GM19240 (cell line): ENCODE results near the genes AGO1 and TRAPPC3.

- RRBS, result no CpG with 5 or more reads among the region's 10 CpGs
Measured at GRCh38 chr1:35853366-35853848, 29.6 kb upstream of the AGO1 start.

DNA sequence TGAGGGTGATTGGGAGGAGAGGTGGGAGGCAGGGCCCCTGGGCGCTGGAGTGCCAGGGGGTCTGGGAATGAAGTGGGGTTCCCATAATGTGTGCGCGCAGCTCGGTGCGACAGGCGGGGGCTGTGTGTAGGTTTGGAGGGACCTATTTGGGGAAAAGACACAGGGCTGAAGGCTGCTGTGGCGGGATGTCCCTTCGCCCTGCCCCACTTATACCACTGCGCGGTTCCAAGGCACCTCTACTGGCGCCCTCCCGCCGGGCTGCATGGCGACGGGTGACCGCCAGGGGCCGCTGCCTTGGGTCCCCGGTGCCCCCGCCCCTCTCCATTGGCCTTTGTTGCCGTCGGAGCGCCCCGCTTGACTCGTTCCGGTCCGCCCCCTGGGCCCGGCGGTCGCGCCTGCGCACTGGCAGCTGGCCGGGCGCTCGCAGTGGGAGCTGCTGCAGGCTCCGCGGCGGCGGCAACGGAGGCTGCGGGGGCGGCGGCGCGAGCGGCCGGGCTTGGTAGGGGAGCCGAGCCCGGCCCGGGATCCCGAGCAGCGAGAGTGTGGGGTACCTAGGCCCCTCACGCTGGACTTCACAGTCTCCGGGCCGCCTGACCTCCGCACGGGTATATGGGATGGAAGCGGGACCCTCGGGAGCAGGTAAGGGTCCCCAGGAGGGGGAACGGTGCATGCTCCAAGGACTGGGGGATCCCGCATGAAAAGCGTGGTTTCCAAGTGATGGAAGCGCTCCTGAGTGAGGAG lies at the start of gene AGO1:
AGO1 (plus strand) TSS at position 402 of the 741 bp plus-strand sequence.
- RRBS, result 2% methylated on average over 31 of the region's 62 CpGs

DNA sequence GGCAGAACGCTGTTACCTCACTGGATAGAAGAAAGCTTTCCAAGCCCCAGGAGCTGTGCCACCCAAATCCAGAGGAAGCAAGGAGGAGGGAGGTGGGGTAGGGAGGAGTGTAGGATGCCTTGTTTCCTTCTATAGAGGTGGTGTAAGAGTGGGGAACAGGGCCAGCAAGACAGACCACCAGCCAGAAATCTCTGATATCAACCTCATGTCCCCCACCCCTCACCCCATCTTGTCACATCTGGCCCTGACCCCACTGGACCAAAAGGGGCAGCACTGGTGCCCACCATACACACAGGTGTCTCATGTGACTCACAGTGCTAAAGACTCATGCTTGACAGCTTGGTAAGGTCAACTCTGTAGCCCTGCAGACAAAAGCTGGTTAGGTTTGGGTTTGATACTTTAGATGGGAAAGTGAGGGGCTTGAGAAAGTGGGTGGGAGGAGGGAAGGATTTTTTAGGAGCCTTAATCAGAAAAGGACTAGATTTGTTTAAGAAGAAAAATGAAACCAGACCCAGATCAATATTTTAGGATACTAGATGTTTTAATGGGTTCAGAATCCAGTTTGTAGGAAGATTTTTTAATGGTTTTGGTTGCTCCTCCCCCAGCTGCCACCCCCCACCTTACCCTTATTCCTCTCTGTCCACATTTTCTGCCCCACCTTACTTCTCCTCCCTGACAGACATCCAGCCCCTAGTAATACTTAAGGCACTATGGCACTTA lies 11.1 kb upstream of the AGO3 start:
- RRBS, result no CpG with 5 or more reads among the region's 1 CpG

DNA sequence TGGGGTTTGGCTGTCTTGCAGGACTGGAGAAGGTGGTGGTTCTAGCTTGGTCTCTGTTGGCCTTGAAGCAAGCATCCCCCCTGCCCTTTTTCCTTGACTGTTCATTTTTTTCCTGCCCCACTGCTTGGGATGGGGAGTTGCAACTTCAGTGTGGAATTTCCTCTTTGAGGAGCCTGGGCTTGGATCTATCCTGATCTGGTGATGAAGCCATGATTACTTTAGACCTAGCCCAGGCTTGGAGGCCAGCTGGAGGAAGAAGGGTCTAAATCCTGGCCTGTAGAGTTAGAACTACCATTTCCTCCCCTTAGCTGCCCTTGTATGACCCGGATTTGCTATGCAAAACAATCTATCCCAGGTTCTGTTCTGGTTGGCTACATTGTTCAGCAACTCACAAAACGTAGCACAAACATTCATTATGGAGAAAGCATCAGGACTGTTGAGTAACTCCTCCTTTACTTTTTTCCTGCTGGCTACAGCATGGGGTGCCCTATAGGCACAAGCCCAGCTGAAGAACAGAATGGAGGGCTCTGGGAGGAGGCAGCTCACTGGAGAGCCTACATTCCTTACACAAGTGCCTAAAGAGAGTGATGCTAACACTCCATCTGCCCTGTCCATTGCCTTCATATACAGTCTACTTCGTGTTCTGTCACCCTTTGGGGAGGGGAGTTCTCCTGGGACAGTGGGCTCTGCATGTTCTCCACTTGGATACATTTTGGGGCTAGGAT lies 9.4 kb upstream of the AGO3 start:
- RRBS, result no CpG with 5 or more reads among the region's 3 CpGs

- RRBS, result no CpG with 5 or more reads among the region's 7 CpGs
Measured at GRCh38 chr1:35924281-35925089, 6.4 kb upstream of the AGO3 start.

- RRBS, result no CpG with 5 or more reads among the region's 10 CpGs
Measured at GRCh38 chr1:36084713-36085020, 773 bp downstream of the TEKT2 start.

- RRBS, result 2% methylated on average over 38 of the region's 76 CpGs
Measured at GRCh38 chr1:36148834-36149964, at the start of gene TRAPPC3. TSS of gene TRAPPC3 (minus strand) at chr1:36149486.

- RRBS, result no CpG with 5 or more reads among the region's 8 CpGs
Measured at GRCh38 chr1:36150628-36151451, 1.6 kb upstream of the TRAPPC3 start.

DNA sequence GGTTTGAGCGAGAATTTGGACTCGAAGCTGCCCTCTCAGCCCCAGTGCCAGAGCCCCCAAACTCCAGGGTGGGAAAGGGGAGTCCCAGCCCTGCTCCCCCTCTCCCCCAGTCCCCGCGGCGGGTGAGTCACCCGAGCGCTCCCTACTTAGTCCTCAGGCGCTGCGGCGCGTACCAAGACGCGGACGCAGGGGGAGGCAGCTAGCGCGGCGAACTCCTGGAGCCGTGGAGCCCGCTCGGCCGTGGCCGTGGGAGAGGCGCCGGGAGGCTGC lies 288 bp upstream of the MAP7D1 start:
- RRBS, result no CpG with 5 or more reads among the region's 24 CpGs

DNA sequence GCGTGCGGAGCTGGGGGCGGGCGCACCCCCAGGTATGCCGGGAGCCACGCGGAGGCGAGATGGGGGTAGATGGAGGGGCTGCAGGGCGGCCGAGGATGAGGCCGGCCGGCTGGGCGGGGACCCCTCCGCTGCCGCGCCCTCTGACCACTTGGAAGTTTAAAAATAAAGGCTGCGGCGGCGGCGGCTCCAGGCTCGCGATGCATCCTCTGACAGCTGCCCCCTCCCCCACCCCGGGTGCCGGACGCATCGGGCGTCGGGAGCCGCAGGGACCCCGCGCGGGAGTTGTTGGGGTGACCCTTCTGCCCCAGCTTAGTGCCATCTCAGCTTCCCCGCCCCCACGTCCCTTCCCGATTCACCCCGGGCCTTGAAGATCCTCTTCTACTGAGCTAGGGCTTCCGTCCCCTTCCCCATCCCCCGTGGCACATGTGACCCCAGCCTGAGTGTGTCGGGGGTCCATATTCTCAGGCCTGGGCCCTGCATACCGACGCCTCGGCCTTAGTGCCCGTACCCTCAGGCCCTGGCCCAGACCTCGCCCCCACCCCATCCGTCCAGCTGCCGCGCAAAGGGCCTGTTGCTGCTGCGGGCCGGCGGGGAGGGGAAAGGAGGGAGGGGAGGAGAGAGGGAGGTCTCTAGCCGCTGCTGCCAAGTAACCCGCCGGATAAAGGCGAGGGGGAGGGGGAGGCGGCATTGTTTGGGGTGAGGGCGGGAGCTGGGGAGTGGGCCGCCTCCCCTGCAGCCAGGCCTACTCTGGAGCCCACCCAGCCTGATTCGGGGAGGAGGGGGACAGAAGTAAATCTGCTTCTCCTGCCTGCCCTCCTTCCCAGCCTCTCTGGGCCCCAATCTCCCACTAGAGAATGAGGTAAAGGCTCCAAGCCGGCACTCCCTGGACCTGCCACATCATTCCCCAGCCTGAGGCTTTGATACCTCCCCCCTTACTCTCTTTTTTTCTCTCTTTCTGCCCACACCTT lies 756 bp downstream of the MAP7D1 start:
- RRBS, result 3% methylated on average over 12 of the region's 59 CpGs

DNA sequence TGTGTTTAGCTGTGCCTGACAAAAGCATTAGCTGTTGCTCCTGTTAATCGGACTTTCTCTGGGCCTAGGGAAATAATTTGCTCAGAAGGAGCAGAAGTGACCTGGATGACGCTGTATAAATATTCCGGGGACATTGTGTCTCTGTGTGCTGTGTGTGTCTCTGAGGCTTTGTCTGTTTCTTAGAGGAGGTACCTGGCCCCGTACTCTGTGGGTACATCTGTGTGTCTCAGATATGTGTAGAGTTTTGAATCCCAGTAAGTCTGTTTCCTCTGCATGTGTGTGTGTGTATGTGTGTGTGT lies 5.6 kb downstream of the MAP7D1 start:
- RRBS, result no CpG with 5 or more reads among the region's 4 CpGs

DNA sequence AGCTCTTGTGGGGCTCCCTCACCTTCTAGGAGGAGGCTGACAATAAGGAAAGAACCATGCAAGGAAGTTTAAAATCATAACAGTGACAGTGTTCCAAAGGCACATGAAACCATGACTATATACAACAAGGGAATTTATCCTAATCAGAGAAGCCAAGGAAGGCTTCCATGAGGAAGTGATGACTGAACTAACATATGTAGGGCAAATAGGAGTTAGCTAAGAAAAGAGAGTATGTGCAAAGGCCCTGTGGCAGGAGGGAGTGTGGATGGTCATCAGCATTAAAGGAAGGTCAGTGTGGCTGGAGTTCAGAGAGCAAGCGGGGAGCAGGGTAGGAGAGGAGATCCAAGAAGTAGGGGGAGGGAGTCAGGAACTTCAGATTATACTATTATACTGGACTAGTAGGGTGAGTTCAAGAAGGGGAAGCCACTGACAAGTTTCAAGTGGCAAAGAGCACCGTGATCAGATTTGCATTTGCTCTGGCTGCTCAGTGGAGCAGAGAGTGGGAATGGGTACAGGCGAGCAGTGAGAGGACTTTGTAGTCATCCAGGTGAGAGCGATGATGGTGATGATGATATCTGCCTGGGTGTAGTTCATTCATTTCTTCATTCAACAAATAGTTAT lies 8.4 kb downstream of the MAP7D1 start:
- RRBS, result no CpG with 5 or more reads among the region's 4 CpGs

GRCh38 chr1:36204203-36204845 lies 19.9 kb upstream of the THRAP3 start:
- RRBS, result no CpG with 5 or more reads among the region's 8 CpGs

DNA sequence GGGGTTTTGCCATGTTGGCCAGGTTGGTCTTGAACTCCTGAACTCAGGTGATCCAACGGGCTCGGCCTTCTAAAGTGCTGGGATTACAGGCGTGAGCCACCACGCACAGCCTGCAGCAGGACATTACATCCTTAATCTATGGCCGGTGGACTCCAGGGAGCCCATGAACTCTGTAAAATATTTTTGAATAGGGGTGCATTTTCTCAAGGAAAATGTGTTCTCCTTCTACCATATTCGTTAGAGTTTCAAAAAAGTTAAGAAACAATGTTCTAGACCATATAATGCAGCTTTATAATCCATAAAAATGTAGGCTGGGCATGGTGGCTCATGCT lies 4.3 kb downstream of the THRAP3 start:
- RRBS, result no CpG with 5 or more reads among the region's 6 CpGs

DNA sequence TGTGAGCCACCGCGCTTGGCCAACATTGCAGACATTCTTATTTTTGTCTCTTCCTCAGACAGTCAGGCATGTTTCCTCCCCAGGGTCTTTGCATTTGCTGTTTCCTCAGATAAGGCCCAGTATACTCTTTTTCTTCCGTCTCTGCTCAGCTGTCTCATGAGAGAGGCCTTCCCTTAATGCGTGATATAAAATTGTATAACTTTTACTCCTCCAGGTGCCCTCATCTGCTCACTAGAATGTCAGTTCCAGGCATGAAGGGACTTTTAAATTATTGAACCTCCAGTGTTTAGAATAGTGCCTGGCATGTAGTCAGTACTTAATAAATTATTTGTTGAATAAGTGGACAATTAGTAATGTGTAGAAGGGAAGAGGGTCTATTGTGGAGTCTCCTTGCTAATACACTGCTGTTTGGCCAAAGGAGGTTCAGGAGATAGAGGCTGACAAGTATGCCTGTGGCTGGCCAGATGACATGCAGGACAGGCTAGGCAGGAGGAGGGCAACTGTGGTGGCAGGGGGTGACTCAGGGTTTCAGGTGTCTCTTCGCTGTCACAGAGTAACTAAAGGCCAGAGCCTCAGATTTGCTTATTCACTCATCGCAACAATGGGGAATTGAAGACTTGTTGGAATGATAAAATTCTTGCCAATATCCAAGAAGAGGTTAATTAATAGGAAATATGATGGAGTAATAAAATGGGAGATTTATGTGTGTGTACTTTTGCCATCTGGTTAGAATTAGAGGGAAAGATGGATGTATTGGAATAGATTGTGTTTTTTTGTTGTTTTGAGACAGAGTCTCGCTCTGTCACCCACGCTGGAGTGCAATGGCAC lies 33.0 kb downstream of the THRAP3 start:
- RRBS, result no CpG with 5 or more reads among the region's 8 CpGs

GRCh38 chr1:36322504-36323460 lies 663 bp downstream of the EVA1B start:
- RRBS, result 13% methylated on average over 34 of the region's 89 CpGs

DNA sequence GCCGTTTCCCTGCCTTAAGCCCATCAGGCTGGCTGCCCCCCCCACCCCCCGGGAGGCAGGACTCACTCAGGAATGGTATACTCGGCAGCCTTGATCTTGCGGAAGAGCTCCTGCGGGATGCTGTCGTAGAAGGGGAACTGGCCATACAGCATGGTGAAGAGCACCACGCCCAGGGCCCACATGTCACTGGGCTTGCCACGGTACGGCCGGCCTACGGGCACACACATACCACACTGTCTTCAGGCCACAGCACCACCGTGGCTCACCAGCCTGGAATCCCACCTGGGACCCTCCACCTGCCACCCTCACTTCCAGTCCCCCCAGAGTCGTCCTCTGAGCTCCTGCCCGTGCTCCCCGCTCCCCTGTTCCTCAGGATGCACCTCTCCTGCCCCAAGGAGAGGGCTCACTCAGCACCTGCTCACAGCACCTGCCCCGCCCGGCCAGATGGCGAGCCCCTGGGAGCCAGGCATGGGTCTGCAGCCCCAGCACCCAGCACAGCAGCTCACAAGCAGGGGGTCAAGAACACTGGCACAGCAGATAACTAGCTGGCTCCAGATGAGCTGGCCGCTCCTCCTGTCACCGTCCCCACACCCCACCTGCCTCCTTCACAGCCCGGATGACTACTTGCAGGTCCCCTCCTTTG lies 20.7 kb upstream of the EVA1B start:
- RRBS, result no CpG with 5 or more reads among the region's 21 CpGs

DNA sequence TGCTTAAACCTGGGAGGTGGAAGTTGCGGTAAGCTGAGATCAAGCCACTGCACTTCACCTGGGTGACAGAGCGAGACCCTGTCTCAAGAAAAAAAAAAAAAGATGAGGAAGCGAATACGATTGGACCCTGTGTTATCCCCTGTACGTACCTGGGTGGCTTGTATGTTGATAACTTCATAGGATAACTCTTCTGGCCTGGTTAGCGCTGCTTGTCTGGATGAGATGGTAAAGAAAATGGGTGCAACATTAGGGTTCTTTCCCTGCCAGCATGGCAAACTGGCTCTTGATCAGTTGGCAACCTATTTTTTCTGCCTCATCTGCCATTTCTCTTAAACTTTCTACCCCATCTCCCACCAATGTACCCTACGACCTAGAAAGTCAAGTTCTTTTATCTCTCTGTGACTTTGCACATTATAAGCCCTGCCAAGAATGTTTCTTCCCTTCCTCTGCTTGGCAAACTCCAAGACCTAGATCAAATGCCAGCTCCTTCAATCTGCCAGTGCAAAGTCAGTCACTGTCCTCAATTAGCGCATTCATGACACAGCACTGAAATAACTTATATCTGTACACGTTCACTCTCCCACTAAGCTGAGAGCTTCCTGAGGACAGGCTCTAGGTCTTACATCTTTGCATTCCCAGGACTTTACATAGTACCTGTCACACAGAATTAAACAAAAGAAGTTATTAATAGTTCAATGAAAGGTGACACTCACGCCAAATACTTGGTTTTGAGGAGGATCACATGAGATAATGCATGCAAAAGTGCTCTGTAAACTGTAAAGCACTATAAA lies 21.3 kb upstream of the LSM10 start:
- RRBS, result no CpG with 5 or more reads among the region's 10 CpGs

- RRBS, result no CpG with 5 or more reads among the region's 8 CpGs
Measured at GRCh38 chr1:36453982-36454782, 3.9 kb upstream of the OSCP1 start.

DNA sequence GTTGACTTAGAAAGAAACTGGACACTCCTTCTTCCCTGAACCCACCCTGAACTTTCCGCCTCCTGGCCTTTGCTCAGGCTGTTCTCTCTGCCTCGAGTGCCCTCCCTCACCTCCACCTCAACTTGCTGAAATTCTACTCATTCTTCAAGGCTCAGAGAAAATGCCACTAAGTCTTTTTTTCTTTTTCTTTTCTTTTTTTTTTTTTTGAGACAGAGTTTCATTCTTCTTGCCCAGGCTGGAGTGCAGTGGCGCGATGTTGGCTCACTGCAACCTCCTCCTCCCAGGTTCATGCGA lies 4.4 kb upstream of the CSF3R start:
- RRBS, result no CpG with 5 or more reads among the region's 5 CpGs